ENCODE results near the genes NMT2, MINDY3, PTER, C1QL3, TMEM236 and SLC39A12.

DNA sequence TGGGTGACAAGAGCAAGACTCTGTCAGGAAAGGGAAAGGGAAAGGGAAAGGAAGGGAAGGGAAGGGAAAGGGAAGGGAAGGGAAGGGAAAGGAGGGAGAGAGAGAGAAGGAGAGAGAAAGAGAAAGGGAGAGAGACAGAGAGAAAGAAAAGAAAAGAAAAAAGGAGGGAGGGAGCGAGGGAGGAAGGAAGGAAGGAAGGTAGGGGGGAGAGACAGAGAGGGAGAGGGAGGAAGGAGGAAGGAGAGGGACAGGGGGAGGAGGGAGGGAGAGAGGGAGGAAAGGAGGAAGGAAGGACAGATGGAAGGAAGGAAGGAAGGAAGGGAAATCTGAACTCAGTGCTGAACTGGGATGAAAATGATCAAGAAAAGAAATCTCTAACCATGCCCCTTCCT lies 32.3 kb downstream of the NMT2 start:
- PRO-cap = no peak

DNA sequence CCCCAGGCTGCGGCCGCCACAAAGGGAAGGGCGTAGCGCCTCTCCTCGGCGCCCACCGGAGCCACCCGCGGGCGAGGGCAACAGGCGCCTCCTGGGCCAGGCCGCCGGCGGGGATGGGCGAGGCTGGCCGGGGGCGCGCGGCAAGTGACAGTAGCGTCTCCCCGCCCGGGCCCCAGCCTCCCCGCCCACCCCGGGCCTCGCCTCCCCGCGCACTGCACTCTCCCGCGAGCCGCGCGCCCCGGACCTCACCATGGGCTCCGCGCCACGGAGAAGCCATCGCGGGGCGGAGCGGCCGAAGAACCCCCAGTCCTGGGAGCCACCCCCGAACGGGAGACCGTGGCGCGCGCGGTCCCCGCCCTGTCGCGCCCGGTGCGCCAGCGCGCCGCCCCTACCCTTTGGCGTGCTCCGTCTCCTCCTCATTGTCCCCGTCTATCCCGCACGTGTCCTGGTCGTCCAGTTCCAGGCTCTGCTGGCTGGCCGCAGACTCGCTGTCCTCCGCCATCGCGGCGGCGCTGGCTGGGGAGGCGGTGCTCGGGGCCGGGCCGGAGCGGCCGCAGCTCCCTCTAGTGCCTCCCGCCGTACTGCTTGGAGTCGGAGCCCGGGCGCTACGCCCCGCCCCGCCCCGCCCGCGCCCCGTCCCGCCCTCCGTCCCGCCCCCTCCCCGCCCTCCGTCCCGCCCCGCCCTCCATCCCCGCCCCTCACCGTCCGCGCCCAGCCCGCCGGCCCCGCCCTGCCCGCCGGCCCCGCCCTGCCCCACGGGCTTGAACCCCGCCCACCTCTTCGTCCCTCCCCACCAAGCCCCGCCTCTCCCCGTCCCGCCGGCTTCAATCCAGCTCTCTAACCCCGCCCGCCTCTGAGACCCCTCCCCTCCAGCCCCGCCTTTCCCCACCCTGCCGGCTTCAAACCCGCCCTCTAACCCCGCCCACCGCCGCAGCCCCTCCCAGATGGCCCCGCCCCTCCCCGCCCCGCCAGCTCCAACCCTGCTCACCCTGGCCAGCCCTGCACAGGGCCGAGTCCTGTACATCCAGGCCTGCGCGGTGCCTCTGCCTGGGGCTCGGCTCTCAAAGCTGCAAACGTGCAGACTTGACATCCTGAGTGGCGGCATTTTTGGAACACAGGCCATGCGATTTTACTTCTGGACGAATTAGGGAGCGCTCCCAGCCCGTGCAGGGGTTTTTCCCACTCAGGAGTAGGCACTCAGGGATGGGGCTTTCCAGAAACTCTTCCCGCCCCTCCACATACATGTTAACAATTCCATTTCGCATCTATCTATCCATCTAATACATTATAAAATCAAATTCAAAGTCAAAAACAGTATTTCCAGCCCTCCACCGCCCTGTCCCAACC lies at the start of gene NMT2:
Gene NMT2 (minus strand): TSS at position 583 of the 1,347 bp plus-strand sequence.
- PRO-cap = unidirectional peak, minus-strand start at position 583 of the sequence; unidirectional peak, plus-strand start at position 1,012 of the sequence

GRCh38 chr10:15333852-15334449 lies 37.1 kb downstream of the FAM171A1 start:
- PRO-cap = no peak

DNA sequence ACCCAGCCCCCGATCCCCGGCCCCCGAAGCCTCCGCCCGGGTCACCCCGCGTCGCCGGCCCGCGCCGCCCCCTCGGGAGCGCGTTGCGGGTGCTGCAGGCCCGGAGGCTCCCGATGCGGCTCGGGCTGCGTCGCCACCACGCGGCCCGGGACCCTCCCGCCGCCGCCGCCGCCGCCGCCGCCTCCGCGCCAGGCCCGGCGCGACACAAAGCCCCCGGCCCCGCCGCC lies 457 bp downstream of the FAM171A1 start:
- PRO-cap = no peak

DNA sequence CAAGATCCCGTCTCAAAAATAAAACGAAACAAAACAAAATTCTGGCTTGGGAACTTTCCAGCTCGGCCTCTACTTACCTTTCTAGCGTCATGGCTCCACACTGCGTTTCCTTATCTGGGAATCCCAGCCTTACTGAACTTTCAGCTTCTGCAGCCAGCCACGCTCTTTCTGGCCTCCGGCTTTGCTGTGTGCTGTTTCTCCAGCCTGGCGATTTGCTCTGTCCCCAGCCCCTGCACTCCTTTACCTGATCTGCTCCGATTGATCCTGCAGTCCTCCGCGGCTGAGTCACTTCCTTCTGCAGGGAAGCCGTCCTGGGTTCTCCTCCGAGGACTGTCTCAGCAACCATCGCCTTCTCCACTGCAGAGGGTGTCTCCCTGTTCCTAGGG lies 71.0 kb upstream of the FAM171A1 start:
- PRO-cap = no peak

DNA sequence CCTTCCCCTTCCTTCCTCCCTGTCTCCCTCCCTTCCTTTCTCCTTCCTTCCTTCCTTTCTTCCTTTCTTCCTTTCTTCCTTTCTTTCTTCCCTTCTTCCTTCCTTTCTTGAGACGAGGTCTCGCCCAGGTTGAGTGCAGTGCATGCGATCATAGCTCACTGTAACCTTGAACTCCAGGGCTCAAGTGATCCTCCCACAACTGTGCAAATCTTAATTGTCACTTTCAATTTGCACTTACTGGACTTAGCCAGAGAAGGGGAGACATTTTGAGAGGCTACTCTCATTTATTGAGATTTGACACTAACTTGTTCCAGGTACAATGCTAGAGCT lies 157.9 kb upstream of the FAM171A1 start:
- PRO-cap = no peak

- PRO-cap = no peak
Observed at GRCh38 chr10:15739330-15739741, 19.6 kb upstream of the ITGA8 start.

DNA sequence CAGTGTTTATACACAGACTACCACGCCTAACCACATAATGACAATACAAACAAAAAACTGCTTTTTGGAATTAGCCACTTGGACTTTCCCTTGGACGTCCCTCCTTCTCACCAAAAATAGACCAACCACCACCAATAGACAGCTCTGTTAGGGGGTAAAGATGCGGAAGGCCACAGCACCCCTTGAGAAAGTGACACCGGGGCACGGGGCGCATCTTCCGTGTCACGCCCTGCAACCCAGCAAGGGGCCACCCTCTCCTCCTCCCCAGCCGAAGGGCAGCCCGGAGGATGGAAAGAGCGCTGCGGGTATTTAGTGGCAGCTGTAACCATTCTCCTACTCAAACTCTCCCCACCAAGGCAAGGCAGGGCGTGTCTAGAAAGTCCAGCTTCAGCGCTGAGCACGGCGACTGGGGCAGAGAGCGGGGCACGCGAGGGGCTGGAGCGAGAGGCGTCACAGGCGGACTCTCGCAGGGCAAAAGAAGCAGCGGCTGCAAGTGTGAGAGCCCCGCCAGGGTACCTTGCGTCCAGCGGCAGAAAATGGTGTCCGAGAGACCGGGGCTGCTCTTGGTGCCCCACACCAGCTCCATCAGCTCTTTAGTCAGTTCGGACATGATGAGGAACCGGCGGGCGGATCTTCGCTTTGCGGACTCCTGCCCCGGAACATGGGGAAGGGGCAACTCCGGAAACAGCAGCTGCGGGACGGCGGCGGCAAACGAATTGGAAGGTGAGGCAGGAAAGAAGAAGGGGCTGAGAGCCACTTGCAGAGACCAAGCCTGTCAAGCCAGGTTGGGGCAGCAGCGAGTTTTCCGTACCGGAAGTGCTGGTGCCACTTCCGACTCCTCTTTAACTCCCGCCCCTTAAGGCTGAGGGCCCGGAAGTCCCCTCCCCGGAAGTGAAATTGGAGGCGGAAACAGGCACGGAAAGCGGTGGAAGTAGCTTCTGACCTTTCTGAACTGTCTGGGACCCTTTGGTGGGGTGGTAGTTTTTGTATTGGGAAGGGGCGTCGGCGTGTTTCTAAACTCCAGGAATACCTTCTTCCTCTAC lies at the start of gene MINDY3:
Gene MINDY3 (minus strand): TSS at position 818 of the 1,043 bp plus-strand sequence.
- PRO-cap = unidirectional peak, plus-strand start at position 185 of the sequence; unidirectional peak, plus-strand start at position 267 of the sequence; bidirectional peak, plus-strand start at position 414 of the sequence, minus-strand start at position 345 of the sequence; bidirectional peak, plus-strand start at position 894 of the sequence, minus-strand start at position 809 of the sequence

DNA sequence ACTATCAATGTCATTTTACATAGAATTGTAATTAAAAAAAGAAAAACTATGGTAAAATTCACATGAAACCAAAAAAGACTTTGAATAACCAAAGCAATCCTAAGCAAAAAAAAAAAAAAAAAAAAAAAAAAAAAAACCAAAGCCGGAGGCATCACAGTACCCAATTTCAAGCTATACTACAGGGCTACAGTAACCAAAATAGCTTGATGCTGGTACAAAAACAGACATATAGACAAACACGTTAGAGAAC lies 189.0 kb upstream of the PTER start:
- PRO-cap = no peak

DNA sequence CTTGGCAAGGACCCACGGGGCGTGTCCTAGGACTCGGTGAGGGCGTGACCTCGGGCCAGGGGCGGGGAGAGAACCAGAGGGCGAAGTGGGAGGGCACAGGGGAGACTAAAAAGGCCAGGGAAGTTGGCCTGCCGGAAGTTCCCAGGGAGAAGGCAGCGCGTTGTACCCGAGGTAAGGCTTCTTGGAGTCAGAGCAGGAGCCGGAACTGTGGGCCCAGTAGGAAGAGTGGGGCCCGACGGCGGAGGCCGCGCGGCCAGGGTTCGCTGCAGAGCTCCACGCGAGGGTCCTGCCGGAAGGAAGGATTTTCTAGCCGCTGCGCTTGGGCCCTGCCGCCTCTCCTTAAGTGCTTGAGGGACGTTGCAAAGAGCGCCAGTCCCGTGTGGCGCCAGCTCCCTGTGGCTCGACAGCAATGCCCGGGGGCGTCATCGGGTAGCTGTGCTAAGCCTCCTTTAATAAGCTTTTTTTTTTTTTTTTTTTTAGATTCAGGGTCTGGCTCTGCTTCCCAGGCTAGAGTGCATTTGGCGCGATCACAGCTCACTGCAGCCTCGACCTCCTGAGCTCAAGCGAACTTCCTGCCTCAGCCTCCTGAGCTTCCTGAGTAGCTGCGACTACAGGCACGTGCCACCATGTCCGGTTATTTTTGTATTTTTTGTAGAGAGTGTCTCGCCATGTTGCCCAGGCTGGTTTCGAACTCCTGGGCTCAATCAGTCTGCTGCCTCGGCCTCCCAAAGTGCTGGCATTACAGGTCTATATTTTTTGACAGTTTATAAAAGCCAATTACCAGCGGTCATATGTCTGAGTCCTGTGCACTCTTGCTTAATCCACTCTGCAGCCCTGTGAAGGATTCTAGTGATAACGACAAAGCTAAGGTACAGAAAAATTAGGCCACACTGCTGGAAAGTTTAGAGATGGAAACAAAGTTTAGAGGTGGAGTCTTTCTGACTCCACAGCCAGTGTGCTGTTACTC lies at the start of gene PTER:
Gene PTER (plus strand): TSS at position 134 of the 967 bp plus-strand sequence.
- PRO-cap = unidirectional peak, plus-strand start at position 76 of the sequence; unidirectional peak, plus-strand start at position 136 of the sequence; unidirectional peak, plus-strand start at position 219 of the sequence; bidirectional peak, plus-strand start at position 312 of the sequence, minus-strand start at position 310 of the sequence; unidirectional peak, minus-strand start at position 571 of the sequence

DNA sequence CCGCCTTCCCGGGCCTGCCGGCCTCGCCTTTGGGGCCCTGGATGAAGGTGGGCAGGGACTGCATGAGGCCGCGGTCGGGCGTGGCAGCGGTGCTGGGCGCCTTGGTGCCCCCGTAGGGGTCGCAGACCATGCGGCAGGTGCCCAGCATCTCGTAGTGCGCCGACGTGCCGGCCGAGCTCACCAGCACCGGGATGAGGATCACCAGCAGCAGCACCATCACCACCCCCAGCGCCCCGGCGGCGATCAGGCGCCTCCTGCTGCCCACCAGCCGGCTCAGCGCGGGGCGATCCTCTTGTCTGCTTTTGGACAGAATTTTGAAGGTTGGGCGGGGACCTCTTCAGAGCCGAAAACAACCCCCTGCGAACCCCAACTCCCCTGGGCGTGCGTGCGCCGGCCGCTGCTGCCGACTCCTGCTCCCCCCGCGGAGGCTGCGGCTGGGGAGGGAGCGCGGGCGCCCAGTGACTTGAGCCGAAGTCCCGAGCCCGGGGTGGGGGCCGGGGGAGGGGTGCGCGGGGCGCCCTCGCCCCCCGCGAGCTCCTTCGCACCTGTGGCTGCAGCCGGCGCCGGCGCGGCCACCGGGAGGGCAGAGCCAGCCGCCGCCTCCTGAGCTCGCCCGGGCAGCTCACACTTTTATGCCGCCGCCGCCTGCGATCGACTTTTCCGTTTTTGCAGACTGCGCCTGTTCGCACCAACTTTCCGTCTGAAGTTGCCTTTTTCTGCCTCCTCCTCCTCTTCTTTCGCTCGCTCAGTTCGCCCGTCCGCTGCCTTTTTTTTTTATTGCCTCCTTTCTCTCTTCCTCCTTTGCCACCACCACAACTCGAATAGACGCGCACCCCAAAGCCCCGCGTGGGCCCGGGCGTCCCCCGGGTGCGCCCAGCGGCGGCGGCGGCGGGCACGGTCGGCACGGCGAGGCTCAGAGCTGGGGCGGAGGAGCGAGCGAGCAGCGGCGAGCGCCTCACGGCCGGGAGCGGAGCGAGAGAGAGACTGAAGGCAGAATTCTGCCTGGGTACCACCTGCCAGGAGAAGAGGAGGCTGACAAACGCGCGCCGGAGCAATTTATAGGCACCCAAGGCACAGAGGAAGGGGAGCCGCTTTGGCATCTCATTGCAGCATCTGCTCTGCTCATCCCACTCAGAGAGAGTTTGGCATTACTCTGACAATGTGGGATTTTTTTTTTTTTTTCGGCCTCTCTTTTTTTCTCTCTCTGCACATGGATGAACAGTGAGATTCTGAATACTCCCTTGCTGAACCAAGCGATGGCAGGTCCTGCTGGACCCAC lies at the start of gene C1QL3:
Gene C1QL3 (minus strand): TSS at position 1,031 of the 1,279 bp plus-strand sequence.
- PRO-cap = no peak

DNA sequence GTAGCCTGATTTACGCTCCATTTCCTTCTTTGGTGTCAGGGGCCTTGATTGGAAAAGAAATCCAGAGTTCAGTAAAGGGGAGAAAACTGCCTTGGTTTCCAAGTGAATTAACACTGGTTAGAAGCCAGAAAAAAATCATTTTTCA lies 268 bp upstream of the TRDMT1 start:
- PRO-cap = no peak

DNA sequence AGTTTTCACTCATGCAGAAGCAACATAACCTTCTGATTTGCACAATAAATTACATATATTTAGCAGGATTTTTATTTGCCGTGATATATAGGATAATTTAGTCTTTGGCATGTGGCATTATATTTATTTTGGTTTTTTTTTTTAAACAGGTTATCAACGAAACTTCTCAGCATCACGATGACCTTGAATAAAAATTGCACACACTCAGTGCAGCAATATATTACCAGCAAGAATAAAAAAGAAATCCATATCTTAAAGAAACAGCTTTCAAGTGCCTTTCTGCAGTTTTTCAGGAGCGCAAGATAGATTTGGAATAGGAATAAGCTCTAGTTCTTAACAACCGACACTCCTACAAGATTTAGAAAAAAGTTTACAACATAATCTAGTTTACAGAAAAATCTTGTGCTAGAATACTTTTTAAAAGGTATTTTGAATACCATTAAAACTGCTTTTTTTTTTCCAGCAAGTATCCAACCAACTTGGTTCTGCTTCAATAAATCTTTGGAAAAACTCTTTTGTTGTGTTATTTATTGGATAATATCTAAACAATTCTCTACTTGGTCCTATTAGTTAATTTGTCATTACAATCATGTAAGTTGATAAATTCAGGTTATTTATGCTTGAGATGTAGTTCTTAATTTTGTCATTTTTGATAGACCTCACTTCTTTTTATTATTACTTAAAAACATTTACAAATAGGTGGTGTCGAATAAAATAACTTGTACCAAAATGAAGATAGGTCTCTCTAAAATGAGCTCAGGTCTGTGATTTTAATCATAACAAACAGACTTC lies 9.2 kb downstream of the VIM start:
- PRO-cap = no peak

DNA sequence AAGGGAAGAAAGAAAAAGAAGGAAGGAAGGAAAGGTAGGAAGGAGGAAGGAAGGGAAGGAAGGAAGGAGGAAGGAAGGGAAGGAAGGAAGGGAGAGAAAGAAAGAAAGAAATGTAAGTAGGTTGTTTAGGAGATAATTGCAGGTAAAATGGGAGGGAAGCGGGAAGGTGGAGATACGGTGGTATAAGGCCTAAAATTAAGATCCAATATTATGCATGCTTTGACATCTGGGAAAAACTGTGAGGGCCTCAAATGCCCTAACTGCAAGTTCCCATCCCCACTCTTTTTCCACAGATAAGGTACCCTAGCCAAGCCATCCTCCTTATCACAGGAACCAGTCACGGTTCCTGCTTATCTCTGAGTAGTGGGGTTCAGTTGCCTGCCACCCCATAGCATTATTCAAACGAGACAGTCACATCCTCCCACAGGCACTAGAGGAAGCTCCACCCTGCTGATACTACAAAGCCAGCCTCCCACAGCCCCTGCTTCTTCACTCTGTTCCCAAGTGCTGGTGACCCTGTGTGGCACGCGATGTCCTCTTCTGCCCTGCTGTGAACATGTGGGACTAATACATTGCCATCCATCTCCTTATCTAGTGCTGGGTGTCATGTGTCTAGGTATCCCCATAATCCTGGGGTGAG lies 28.6 kb downstream of the ST8SIA6 start:
- PRO-cap = no peak

DNA sequence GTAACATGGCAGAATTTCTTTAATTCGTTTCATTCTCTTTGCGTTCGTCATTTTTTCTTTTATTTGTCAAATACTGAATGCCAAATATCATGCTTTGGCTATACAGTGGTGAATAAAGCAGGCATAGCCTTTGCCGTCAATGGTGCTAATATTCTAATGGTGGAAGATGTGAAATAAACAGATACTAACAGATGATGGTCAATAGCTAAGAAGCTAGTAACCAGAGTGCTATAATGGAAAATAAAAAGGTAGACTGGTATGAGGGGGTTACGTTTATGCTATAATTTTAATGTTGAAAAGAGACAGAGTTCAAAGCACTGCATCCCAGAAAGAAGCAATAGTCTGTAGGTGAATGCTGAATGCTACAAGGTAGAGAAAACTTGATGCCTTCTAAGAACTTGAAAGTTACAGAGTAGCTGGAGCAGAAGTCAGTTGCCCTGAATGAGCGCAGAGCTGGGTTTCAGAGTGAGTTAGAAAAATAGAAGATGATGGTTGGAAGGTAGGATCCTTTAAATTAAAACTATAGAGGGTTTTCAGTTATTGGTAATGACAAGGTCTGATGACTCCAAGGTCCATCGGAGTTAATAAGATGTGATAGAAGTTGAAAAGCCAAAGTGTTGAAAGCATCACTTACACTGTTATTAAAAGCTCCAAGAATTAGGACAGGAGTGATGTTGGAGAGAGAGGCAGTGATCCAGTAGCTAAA lies 23.7 kb downstream of the STAM start:
- PRO-cap = no peak

- PRO-cap = no peak
Observed at GRCh38 chr10:17713082-17713644, 38.8 kb upstream of the TMEM236 start.

GRCh38 chr10:17744244-17745178 lies 7.5 kb upstream of the TMEM236 start:
- PRO-cap = no peak

DNA sequence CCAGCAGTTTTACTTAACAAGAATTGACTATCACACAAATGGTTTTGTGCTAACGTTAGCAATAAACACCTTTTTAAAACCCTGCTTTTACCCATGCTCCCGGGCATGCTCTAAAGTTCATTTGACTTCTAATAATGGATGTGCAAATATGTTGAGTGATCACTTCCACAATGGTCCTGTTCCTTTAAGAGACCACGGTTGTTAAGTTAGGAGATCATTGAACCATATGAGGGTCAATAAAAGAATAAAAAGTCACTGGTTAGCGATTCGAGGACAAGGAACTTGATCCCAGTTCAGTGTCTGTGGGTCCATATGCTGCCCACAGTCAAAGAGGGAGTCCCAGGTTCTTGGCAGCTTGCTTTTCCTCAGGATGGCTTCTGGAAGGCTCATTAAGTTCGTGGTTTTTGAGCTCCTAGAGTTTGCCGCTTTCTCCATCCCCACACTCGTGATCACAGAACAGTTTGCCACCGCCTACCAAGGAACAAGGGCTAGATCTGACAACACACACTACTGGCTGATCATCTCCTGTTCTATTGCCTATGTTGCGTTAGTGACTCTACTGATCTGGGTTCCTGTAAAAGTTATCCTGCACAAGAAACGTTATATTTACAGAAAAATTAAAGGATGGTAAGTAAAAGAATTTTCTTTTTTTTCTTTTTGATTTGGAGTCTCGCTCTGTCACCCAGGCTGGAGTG lies at the start of gene TMEM236:
Gene TMEM236 (plus strand): TSS at position 276 of the 695 bp plus-strand sequence.
- PRO-cap = no peak

DNA sequence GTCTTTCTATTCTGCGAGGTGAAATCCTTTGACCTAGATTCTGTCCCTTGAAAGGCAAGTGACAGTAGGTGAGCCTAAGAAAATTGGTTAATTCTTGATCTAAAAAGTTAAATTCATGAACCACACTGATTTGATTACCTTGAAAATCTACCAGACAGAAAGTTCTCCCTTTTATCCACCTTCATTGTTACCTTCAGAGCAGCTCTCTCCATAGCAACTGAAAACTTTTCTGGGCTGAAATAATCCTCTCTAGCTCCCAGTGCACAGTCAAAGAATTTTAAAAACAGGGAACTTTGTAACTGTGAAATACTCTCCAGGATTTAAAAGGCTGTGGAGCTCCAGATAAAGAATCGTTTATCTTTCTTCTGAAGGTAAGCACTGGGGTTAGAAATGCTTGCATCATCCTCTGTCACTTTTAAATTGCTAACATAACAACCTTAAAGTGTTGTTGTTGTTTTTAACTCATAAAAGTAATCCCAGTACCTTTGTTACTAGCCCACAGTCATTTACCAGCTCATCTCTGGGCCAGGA lies at the start of gene SLC39A12:
Gene SLC39A12 (plus strand): TSS at position 264 of the 531 bp plus-strand sequence.
- PRO-cap = no peak

DNA sequence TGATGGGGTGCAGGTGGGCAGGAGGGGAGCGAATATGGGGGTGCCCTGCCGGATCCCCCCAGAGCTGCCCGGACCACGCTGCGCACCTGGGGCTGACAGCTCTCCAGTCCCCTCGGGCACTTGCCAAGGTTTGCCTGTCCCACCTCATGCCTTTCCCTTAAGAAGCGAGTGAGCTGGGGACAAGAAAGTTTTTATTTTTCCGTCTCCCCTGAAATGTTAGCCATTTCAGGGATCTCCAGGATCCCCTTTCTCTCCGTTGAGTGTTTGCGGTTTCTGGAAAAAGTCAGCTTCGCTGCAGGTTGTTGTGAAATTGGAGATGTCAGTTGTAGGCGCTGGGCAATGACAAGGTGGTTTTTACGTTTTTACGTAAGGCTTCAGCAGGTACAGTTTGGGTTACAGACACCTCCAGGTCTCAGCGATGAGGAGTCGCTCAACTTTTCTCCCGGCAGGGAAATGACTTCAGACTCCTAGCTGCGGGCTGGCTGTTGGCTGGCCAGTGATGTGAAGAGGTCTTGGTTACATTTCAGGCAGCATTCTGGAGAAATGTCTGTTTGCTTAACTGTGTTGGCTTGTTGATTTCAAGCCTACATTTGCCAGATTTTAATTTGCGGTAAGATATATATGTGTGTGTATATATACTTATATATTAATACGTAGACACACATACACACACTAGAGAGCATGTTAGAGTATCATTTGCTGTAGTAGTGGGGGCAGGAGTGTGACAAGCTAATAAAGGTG lies 1.3 kb downstream of the CACNB2 start:
- PRO-cap = no peak

Measured in natural killer cell (primary cell).